ENCODE measurements around a stretch of chr2.

GRCh38 chr2:150125046-150125615 is 362.3 kb downstream of the RND3 start:
- PRO-cap, 2 experiments: no peak in any of the 2 experiments
- RAMPAGE, long total RNA, 5 experiments: no peak in any of the 5 experiments

DNA sequence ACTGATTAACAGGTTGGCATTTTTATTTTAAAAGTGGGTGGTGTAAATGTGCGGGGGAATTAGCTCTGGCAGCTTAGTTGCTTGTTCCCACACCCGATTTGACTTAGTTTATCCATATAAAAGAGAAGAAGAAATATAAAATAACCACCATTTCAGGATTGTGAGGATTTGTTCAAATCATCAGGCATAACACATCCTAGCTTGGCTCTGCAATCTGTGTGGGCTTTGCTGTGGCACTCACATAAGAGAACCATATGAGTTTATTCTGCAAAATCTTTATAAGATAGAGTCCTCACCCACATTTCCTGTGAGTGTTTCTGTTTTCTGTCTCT is 258.7 kb downstream of the RND3 start:
- PRO-cap, 2 experiments: no peak in any of the 2 experiments
- RAMPAGE, long total RNA, 5 experiments: no peak in any of the 5 experiments

GRCh38 chr2:150478917-150479543 is 8.4 kb downstream of the RND3 start:
- PRO-cap, 2 experiments: no peak in any of the 2 experiments
- RAMPAGE, long total RNA, 5 experiments: no peak in any of the 5 experiments

DNA sequence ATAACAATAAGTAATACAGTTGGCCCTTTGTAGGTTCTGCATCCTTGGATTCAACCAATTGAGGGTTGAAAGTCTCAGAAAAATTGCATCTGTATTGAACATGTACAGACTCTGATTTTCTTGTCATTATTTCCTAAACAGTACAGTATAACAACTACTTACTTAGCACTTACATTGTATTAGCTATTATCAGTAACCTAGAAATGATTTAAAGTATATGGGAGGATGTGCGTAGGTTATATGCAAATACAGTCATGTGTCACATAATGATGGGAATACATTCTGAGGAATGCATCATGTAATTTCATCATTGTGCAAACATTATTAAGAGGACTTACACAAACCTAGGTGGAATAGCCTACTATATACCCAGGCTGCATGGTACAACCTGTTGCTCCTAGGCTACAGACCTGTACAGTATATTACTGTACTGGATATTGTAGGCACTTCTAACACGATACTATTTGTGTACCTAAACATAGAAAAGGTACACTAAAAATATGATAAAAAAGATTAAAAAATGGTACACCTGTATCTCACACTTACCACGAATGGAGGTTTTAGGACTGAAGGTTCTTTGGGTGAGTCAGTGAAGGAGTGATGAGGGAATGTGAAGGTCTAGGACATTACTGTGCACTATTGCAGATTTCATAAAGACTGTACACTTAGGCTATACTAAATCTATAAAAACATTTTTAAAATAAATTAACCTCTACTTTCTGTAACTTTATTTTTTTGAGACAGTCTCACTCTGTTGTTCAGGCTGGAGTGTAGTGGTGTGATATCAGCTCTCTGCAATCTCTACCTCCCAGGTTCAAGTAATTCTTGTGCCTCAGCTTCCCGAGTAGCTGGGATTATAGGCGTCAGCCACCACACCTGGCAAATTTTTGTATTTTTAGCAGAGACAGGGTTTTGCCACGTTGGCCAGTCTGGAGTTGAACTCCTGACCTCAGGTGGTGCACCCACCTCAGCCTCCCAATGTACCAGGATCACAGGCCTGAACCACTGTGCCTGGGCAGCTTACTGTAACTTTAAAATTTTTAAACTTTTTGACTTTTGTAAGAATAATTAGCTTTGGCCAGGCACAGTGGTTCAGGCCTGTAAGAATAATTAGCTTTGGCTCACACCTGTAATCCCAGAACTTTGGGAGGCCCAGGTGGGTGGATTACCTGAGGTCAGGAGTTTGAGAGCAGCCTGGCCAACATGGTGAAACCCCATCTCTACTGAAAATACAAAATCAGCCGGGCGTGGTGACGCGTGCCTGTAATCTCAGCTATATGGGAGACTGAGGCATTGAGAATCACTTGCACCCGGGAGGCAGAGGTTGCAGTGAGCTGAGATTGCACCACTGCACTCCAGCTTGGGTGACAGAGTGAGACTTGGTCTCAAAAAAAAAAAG is 8.3 kb downstream of the RIF1 start:
- PRO-cap, 2 experiments: no peak in any of the 2 experiments
- RAMPAGE, long total RNA, 5 experiments: no peak in any of the 5 experiments

- PRO-cap, 2 experiments: no peak in any of the 2 experiments
- RAMPAGE, long total RNA, 5 experiments: no peak in any of the 5 experiments
Measured at GRCh38 chr2:151637125-151637880, 97.0 kb downstream of the NEB start.

DNA sequence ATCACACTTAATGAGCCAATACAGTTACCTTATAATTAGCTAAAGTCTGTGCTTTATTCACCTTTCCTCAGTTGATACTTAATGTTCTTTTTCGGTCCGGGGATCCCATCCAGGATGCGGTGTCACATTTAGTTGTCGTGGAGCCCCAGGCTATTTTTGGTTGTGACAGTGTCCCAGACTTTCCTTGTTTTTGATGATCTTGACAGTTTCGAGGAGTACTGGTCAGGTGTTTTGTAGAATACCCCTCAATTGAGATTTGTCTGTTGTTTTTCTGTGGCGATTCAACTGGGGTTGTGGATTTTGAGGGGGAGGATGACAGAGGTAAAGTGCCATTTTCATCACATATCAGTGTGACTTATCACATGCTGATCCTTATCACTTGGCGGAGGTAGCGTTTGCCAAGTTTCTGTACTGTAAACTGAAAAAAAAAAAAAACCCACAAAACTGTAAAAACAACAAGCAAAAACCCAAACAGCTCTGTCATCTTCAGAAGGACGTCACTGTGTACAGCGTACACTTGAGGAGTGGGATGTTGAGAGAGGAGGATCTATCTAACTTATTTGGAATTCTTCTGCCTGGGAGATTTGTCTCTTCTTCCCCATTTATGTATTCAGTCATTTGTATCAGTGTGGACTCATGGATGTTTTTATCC is 68.0 kb downstream of the FMNL2 start:
- PRO-cap, 2 experiments: no peak in any of the 2 experiments
- RAMPAGE, long total RNA, 5 experiments: no peak in any of the 5 experiments

DNA sequence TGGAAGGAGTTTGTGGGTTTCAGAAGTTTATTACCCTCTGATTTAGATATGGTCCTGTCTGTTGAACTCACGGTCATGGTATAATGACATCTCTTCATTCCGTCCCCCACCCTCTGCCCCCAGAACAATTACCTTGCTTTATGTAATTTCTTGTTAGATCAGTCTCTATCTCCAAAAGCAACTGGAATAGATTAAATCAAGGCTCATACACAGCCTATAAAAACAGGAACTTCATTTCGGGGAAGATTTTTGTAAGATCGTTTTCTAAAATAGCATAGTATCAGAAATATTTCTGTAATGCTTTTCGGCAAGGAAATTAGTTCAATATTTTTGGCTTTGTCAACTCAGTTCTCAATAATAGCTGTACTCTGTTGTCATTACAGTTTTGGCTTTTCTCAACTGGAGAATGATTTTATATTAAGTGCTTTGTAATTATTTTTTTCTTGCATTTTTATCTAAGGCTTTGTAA is 157.2 kb downstream of the FMNL2 start:
- PRO-cap, 2 experiments: no peak in any of the 2 experiments
- RAMPAGE, long total RNA, 5 experiments: no peak in any of the 5 experiments

DNA sequence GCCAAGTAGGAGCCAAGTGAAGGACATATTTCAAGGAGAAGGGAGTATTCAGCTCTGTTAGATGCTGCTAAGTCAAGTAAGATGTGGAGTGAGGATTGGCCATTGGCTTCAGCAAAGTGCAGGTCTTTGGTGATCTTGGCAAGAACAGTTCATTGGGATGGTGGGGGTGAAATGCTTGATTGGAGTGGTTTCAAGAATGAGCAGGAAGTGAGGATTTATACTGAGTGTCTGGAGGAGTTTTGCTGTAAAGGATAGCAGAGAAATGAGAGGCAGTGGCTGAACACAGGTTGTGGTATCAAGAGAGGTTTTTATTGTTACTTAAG is 139.7 kb downstream of the PRPF40A start:
- PRO-cap, 2 experiments: no peak in any of the 2 experiments
- RAMPAGE, long total RNA, 5 experiments: no peak in any of the 5 experiments

GRCh38 chr2:152629561-152630253 is 87.6 kb downstream of the PRPF40A start:
- PRO-cap, 2 experiments: no peak in any of the 2 experiments
- RAMPAGE, long total RNA, 5 experiments: no peak in any of the 5 experiments

DNA sequence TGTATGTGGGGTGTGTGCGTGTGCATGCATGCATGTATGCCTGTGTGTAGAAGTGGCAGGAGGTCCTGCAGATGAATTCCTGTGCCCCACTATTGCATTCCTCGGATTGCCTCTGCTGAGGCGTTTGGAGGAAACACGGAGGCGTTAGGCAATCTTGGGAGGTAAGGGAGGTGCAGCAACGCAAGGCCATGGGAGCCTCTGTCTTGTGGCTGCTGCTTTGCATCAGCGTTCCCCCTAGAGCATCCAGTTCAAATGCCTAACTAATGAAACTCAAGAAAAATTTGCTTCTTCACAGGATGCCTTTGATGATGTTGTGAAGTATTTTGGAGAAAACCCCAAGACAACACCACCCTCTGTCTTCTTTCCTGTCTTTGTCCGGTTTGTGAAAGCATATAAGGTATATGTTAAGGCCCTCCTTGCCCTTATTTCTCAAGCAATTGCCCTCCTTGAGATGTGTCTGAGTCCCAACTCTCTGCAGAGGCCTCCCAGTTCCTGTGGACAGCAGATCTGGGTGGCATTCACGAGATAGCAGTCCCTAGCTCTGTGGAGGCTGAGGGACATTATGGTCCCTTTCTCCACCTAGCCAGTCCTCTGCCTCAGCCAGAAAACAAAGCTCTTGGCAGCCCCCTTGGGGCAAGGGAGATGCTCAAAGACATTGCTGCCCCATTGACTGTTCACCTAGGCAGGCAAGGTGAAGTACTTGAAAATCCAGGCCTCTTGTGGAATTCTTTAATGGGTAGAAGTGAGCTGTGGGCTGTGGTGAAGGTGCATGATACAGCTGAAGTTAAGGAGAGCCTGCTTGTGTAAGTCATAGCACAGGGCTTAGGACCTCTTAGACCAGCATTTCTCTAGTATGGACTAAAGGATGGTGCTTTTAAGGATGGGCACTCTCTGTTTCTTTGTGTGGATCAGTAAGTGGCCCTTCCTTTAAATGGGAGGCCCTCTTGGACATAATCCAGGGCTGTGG is 79.7 kb downstream of the PRPF40A start:
- PRO-cap, 2 experiments: no peak in any of the 2 experiments
- RAMPAGE, long total RNA, 5 experiments: no peak in any of the 5 experiments

DNA sequence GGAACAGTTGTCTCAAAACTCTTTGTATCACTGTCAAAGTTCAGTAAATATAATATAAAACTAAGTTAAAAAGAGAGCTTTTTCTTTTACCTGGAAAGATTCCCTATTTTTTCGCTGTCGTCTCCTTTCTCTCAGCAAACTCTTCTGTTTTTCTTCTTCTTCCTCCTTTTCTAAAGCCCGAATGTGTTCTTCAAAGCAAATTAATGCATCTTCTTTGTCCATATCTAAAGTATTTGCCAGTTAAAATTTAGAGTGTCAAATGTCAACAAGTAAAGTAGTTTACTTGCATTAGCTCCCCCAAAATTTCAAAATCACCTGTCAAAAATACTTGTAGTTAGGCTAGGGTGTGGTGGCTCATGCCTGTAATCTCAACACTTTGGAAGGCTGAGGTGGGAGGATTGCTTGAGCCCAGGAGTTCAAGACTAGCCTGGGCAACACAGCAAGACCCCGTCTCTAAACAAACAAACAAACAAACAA is 48.2 kb downstream of the PRPF40A start:
- PRO-cap, 2 experiments: no peak in any of the 2 experiments
- RAMPAGE, long total RNA, 5 experiments: no peak in any of the 5 experiments

- PRO-cap, 2 experiments: no peak in any of the 2 experiments
- RAMPAGE, long total RNA, 5 experiments: no peak in any of the 5 experiments
Measured at GRCh38 chr2:152676034-152676857, 41.0 kb downstream of the PRPF40A start.

GRCh38 chr2:154206714-154206952 is 334.9 kb downstream of the GALNT13 start:
- PRO-cap, 2 experiments: no peak in any of the 2 experiments
- RAMPAGE, long total RNA, 5 experiments: no peak in any of the 5 experiments

DNA sequence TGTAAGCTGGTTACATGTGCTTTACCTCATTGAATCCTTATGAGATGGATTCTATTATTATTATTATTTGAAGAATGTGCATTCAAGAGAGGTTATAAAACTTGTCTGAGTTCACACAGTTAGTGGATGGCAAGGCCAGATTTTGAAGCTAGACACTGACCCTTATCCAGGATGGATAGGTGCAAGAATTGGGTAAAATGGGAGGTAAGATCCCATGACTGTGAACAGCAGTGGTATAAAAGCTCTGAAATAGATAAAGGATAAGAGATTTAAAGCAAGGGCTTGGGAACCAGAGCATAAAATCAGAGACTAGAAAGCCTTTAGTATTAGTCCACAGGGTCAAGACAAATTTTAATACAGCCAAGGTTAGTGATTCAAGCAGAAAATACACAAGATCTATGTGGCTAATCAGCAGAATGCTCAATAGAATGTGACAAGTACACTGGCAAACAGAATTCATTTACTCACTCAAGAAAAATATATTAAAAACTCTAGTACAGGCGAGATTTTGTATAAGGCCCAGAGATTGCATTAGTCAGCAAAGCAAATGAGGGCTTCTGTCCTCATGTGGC is 93.0 kb downstream of the KCNJ3 start:
- PRO-cap, 2 experiments: peak in 2 of 2 experiments; most common plus-strand start position 279 of the sequence (in 2)
- RAMPAGE, long total RNA, 5 experiments: no peak in any of the 5 experiments

DNA sequence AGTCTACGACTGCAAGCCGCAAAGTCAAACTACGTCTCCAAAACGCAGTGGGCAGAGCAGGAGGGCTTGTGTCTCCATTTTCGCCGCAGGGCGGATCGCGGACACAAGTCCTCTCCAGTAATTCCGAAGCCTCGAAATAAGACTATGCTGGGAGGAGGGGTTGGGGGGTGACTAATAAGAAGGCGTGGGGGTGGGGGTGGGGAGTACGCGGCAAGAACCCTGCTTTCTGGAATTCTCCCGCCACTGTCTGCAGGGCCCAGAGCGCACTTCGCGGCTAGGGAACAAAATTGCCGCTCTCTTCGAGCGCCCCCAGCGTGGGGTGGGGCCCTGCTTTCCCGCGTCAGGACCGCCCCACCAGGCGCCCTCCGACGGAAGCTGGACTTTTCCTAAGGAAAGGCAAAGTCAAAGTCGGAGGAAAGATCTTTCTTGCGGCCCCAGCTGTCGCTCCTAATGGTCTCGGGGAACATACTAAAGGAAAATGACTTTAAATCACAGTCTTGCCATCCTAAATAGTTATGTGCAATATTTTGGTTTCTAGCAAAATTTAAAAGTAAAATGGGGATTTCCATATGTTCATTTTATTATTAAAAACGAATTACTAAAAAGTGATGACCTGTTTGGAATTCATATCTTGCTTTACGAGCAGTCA is 11.9 kb downstream of the NR4A2 start:
- PRO-cap, 2 experiments: peak in 2 of 2 experiments; most common plus-strand start position 243 of the sequence (in 2); most common minus-strand start position 110 of the sequence (in 1)
- RAMPAGE, long total RNA, 5 experiments: start-site peak on the minus strand in 2 of 5 experiments, centred at positions 123 to 131 of the sequence, 8 to 15 reads per replicate

- PRO-cap, 2 experiments: no peak in any of the 2 experiments
- RAMPAGE, long total RNA, 5 experiments: no peak in any of the 5 experiments
Measured at GRCh38 chr2:156323254-156323833, 9.2 kb downstream of the NR4A2 start.

- PRO-cap, 2 experiments: peak in 1 of 2 experiments; most common plus-strand start chr2:156435019 (in 1); most common minus-strand start chr2:156434834 (in 1)
- RAMPAGE, long total RNA, 5 experiments: no peak in any of the 5 experiments
Measured at GRCh38 chr2:156434692-156435131, 1.5 kb upstream of the GPD2 start.

GRCh38 chr2:156439455-156439679 is 3.2 kb downstream of the GPD2 start:
- PRO-cap, 2 experiments: no peak in any of the 2 experiments
- RAMPAGE, long total RNA, 5 experiments: no peak in any of the 5 experiments

DNA sequence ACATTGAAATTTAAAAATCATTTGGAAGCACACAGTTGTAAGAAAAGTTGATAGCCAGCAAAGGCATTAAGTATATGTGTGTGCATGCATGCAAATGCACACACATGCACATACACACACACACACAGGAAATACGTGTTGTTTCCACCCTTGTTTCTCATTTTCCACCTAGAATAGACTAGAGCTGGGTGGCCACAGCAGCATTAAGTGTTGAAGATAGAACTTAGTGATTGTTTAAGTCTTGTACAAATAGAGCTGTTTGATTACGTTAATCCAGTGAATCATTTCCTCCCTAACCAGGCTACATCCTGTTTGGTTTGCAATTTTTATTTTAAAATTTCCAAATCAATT is 74.8 kb upstream of the GALNT5 start:
- PRO-cap, 2 experiments: no peak in any of the 2 experiments
- RAMPAGE, long total RNA, 5 experiments: no peak in any of the 5 experiments

- PRO-cap, 2 experiments: no peak in any of the 2 experiments
- RAMPAGE, long total RNA, 5 experiments: no peak in any of the 5 experiments
Measured at GRCh38 chr2:157414822-157415264, 29.0 kb downstream of the CYTIP start.

Measured in thyroid gland (tissue), 7 donors.